Subcutaneous preadipocyte (primary cell): Measurements from ENCODE around the genes DEFB126 and SOX12.

- CAGE, long polyA plus RNA, result no peak
Observed at GRCh38 chr20:142514-142793, at the start of gene DEFB126. Gene DEFB126, plus strand, starts transcription at chr20:142590.

DNA sequence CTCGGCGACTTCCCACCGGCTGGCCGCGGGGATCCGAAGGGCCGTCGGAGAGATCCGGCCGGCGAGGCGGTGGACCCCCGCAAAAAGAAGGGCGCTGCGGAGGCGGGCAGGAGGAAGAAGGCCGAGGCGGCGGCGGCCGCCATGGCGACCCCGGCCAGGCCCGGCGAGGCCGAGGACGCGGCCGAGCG is 366 bp downstream of the ZCCHC3 start:
- CAGE, long polyA plus RNA, result no peak

GRCh38 chr20:323945-325073 is 1.0 kb upstream of the SOX12 start:
- CAGE, long polyA plus RNA, result no peak

GRCh38 chr20:325074-325983 is at the start of gene SOX12:
Gene SOX12, plus strand, starts transcription at chr20:325552.
- CAGE, long polyA plus RNA, result no peak

GRCh38 chr20:365960-366423 is 14.6 kb upstream of the TRIB3 start:
- CAGE, long polyA plus RNA, result no peak

DNA sequence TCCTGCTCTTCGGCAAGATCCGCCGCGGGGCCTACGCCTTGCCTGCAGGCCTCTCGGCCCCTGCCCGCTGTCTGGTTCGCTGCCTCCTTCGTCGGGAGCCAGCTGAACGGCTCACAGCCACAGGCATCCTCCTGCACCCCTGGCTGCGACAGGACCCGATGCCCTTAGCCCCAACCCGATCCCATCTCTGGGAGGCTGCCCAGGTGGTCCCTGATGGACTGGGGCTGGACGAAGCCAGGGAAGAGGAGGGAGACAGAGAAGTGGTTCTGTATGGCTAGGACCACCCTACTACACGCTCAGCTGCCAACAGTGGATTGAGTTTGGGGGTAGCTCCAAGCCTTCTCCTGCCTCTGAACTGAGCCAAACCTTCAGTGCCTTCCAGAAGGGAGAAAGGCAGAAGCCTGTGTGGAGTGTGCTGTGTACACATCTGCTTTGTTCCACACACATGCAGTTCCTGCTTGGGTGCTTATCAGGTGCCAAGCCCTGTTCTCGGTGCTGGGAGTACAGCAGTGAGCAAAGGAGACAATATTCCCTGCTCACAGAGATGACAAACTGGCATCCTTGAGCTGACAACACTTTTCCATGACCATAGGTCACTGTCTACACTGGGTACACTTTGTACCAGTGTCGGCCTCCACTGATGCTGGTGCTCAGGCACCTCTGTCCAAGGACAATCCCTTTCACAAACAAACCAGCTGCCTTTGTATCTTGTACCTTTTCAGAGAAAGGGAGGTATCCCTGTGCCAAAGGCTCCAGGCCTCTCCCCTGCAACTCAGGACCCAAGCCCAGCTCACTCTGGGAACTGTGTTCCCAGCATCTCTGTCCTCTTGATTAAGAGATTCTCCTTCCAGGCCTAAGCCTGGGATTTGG is 11.5 kb upstream of the RBCK1 start:
- CAGE, long polyA plus RNA, result no peak

- CAGE, long polyA plus RNA, result no peak
Observed at GRCh38 chr20:458749-459374, 3.5 kb downstream of the TBC1D20 start.

DNA sequence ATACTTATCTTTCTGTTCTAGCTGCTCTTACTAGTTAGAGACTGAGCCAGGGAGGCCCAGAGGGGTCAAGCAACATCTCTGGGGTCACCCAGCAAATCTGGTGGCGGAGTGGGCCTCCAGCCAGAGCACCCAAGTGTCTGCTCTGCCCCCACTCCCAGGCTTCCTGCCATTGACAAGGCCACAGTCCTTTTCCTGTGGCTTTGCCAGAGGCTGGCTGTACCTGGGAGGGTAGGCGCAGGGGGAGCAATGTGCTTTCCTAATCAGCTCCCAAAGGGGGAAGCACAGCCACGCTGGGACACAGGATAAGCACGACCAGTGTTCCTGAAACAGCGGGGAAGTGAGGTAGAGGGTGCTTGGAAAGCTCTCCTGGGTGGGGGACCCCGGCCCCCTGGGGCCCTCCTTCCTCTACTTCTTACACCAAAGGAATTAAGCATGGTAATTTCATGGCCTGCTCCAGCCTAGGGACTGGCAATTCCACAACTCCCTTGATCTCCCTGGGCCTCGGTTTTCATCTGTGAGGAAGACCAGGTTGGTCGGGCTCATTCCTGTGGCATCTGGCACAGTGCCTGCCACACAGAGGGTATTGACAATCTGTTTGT is 7.6 kb downstream of the TCF15 start:
- CAGE, long polyA plus RNA, result no peak

- CAGE, long polyA plus RNA, result no peak
Observed at GRCh38 chr20:647896-648869, 4.8 kb downstream of the SRXN1 start.

GRCh38 chr20:669508-669859 is 6.1 kb downstream of the SCRT2 start:
- CAGE, long polyA plus RNA, result no peak

GRCh38 chr20:709361-710134 is 33.9 kb upstream of the SCRT2 start:
- CAGE, long polyA plus RNA, result no peak

- CAGE, long polyA plus RNA, result no peak
Observed at GRCh38 chr20:772743-773048, 4.4 kb upstream of the SLC52A3 start.

GRCh38 chr20:1005465-1005925 is 3.4 kb upstream of the RSPO4 start:
- CAGE, long polyA plus RNA, result no peak

DNA sequence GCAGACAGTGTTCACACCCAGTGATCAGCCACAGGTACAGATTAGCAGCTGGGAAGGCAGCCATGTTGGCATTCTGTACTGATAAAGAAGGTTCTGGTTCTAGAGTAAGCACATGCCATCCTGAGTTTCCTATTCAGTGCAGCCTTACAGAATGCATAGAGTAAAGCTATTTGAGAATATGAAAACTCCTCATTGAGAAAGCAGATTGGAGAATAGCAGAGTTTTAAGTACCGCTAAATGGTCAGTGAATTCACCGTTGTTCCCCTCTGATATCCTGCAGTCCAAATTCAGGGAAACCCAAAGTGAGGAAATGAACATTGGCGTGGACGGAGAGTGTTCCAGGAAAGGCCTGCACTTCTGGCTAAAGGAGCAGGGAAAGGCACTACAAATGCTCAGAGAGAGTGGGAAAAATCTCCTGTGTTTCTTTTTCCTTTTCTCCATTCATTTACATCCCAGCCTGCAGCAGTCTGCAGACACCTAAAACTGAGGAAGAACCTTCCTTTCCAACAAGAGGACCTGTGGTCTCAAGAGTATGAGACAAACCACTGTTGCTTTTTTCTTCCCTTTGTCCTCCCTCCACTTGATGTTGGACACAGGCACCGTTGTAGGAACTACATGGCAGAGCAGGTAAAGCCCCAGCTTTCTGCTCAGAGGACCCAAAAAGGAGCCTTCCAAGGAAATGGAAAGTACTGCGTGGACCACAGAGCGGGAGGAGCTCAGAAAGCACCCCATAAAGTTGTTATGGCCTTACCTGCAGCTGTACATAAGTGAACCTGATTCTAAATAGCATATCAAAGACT is 29.7 kb downstream of the TMEM74B start:
- CAGE, long polyA plus RNA, result no peak

GRCh38 chr20:1369657-1370148 is 23.2 kb downstream of the FKBP1A start:
- CAGE, long polyA plus RNA, result no peak

DNA sequence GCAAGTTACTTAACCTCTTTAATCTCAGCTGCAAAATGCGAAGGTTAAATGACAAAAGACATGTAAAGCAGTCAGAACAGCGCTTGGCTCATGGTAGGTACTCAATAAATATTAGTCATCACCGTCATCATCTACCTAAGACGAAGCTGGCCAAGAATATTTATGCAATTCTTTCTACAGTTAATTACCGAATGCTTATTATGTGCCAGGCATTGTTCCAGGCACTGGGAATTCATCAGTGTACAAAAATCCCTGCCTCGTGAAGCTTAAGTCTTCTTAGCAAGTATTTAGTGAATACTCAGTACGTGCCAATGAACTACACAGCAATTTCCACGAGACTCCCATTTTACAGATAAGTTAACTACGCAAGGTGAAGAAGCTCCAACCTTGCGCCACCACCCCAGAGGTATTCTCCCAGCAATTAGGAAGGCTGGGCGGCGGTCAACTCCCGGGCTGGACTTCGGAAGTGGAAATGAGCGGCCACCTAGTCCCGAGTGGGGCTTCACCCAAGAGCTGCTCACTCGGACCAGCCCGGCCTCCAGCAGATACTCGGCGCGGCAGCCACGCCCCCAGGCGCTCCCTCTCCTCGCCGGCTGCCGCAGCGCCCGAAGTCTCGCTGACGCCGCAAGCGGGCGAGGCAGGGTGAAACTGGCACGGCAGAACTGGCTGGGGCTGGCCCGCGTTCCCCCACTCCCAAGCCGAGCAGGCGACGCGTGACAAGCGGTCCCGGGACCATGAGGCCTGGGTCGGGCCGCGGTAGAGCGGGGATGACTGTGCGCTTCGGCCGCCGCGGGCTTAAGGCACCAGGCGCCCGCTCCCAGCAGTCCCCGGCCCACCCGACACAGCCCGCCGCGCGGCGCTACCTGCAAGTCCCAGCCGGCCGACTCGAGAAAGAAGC is 543 bp downstream of the NSFL1C start:
- CAGE, long polyA plus RNA, result no peak

DNA sequence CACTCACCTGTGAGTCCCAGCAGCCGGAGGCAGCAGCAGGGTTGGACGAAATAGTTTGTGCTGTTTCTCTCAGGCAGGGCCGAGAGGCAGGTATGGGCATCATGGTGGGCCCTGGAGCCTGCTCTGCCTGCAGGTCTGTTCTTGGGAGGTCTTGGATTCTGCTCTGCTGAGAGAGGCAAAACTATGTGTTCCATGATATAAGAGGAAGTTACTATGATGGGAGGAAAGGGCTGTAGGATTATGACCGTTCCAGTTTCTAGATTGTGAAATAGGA is 20.4 kb downstream of the SIRPD start:
- CAGE, long polyA plus RNA, result no peak

- CAGE, long polyA plus RNA, result no peak
Observed at GRCh38 chr20:1672242-1672885, 14.8 kb upstream of the SIRPG start.

DNA sequence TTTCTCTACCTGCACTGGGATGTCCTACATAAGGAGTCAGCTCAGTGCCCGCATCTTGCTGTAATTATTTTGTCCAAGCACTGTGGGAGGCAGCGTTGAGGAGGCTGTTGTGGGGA is 91.4 kb upstream of the SIRPA start:
- CAGE, long polyA plus RNA, result no peak

DNA sequence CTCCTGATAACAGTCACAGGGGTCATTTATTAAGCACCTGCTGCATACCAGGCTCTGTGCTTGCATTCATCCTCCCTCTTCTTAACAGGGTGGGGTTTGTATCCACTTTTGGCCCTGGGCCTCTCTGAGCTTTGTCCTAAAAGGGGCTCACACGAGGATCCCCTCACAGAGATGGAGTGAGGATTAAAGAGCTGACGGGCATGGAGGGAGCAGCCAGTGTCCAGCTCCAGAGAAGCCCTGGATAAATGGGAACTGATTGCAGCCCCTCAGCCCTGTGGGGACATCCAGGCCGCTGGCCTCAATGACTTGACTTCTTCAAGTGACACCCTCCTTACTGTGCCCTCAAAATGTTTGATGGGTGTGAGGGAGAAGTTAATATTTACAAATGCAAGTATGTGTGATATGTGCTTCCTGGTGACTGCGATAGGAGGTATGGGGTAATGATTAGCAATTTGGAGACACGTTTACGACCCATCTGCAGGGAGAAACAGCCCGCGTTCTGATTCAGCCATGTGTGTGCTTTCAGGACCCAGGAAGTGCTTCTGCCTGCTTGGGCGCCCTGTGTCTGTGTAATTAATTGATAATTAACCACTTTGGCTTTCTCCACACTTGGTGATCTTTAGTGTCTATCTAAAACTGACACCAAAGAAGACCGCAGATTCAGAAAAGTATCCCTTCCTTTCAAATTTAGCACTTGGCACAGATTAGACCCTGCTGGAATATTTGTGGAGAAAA is 24.9 kb downstream of the SIRPA start:
- CAGE, long polyA plus RNA, result no peak